Smooth muscle cell (in vitro differentiated cells): ENCODE measurements around a stretch of chr18.

DNA sequence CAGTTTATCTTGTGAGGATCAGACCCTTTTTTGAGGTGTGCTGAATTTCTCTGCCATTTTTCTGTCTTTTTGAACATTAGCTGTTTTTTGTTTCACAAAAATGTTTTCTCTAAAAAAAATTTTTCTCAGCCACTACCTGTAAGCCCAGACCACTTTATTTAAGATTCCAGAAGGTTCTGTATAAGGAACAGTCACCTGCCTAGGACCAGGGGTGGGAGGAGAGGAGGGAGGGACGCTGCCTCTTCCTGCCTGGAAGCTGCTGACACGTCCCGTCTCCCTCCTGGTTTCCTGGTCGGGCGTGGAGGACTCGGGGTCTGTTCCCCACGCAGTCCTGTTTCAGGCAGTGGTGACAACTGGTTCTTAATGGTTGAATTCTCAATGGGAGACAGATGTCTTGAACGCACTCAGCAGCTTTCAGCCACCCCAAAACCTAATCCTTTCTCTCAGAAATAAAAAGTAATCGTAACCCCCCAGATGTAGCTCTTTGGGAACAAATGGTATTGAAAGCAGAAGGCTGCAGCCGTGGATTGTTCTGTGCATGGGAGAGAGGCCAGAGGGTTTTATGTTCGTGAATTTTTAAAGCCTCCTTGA is 50.6 kb downstream of the CTDP1 start:
- RAMPAGE, long total RNA = no peak

GRCh38 chr18:79733752-79734551 is 54.3 kb downstream of the CTDP1 start:
- RAMPAGE, long total RNA = no peak

GRCh38 chr18:79735888-79736639 is 56.5 kb downstream of the CTDP1 start:
- RAMPAGE, long total RNA = no peak

DNA sequence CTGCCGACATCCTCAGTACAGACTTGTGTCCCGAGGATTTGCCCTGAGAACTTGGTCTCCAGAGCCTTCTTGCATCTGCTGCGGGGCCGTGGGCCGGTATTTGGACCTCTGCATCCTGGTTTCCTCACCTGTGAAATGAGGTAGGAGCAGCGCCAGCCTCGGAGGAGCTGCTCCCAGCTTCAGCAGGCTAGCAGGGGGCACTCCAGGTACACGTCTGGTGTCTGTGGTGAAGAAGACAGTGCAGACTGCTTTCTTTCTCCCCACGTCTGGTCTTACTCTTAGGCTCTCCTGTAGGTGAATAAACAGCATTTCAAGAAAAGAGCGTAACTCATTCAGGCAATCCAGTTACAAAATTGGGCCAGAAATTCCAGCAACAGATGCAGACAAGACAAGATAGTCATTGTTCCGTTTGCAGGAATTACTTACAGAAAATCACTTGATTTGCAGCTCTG is 58.7 kb downstream of the CTDP1 start:
- RAMPAGE, long total RNA = no peak

DNA sequence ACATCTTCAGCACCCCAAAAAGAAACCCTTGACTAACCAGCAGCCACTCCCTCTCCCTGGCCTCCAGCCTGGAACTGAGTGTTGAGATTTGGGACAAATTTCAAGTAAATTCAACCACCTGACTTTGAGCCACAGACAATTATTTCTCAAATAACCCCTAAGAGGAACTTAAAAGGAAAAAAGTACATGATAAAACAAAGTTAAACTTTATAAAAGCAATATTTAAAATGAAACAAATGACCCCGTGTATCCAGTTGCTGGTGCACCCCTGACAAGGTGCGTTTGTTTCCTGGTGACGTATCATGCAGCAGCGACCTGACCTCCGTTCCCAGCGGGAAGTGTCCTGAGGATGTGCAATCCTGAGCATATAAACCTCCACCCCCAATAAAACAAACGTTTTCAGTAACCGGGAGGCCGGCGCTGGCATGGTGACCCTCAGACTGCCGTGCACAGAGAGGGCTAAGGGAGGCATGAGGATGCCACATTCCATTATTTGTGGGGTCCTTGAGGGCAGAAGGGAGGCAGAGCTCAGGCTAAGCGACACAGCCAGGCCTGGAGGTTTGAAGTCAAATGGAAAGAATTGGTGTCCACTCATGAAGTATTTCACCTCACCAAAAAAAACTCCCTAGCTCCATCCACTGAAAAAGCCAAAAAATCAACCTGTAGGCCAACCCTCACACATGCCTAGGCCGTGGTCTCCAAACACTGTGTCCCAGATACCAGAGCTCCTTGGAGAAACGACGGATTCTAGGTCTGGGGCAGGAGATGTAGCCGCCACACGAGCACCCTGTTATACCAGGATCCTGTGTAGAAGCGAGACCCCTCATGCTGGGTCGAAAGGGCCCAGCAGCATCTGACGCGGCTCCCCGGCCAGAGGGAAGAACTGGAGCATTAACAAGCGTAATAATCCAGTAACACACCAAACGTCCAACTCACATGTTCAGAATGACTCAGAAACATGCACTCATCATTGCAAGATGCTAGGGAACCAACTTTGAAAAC is 14.7 kb downstream of the SLC66A2 start:
- RAMPAGE, long total RNA = no peak

GRCh38 chr18:80116435-80116988 is 7.5 kb downstream of the ADNP2 start:
- RAMPAGE, long total RNA = no peak

DNA sequence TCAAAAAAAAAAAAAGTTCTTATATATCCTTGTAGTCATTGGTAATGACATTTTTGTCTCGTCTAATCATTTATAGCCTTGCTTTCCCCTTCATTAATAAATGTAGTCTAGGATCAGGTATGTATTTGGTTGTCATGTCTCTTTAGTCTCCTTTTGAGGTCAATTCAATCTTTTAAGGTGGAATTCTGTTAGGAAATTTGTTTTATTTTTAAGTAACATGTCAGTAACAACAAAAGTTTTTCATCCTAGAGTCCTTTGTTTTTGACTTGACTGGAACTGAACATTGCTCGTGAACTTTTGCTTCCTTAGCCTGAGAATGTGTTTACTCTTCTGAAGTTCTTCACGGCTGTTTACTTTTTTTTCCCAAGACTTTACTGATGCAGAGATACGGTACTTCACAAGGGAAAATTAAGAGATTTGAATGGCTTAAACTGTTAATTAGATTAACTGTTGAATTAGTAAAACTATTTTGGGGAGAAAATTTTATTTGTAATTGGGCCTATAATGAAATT is 9.4 kb downstream of the ADNP2 start:
- RAMPAGE, long total RNA = no peak

DNA sequence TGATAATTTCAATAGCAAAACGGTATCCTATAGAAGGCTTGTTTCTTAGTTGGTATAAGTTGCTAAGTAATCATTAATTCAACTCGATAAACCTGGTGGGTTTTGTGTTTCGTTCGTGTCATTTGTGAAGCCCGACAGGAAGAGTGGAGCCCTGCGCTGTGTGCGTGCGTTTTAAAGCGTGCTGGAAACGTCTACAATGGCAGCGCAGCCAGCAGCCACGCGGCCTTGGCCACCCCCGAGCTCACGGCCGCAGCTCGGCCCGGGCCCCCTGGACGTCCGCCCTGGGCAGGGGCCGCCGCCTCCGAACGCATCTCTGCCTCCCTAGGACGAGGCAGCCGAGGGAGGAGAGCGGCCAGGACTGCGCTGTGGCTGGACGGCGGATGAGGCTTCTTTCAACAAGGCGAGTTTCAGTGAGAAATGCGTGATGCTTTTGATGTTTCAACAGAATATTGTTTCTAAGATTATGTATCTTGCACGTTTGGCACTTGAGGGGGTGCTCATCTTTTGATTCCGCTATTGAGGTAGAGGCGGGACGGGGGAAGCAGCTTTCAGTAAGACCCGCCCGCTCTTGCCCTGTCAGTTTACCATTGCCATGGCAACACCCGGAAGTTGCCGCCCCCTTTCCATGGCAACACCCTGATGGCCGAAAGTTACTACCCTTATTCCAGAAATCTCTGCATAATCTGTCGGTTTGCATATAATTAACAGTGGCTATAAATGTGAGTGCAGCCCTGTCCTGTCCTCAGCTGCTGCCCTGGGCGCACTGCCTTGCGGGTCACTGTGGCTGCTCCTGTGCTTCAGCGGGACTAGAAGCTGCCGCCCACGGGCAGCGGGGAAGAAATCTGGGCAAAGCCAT is 38.5 kb downstream of the ADNP2 start:
- RAMPAGE, long total RNA = no peak